Vermiform appendix (tissue), 1 donor: Measurements from ENCODE around the gene SSMEM1.

GRCh38 chr7:129095098-129095634 lies 40.3 kb upstream of the TNPO3 start:
- PRO-cap, result no peak

DNA sequence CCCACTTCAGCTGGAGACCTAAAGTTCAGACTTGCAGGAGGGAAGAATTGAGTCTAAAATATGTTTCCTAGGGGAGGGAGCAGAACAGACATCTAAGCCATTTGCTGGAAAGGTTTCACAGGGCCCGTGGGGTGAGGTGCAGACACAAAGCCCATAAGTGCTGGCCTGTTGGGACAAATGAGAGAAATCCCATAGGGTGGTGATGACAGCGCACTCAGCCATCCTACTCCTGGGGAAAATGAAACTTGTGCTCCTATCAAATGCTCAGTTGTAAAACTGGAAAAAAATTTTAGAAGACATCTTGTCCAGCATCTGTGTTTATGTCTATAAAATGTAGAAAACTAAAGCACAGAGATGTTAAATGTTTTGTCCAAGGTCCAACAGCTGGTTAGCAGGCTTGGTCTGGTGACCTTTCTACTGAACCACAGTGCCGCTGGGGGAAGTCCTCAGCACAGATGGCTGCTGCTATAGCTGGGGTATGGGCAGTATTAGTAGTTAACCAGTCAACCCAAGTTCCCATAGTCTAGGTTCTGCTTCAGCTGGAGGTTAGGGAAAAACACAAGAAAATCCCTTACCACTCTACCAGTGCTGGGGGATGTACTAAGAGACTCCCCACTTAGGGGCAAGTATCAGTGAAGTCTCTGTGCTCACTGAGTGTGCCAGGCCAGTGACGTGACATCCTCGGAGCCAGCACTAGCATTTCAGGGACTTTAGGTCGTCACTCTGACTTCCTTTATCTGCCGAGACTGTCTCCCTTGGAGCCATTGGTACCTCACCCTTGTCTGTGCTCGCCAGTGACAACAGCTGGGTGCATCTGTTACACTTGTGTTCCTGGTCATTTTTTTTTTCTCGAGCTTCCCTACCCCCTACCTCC lies 1.8 kb downstream of the TSPAN33 start:
- PRO-cap, result unidirectional peak, plus-strand start at position 721 of the sequence

DNA sequence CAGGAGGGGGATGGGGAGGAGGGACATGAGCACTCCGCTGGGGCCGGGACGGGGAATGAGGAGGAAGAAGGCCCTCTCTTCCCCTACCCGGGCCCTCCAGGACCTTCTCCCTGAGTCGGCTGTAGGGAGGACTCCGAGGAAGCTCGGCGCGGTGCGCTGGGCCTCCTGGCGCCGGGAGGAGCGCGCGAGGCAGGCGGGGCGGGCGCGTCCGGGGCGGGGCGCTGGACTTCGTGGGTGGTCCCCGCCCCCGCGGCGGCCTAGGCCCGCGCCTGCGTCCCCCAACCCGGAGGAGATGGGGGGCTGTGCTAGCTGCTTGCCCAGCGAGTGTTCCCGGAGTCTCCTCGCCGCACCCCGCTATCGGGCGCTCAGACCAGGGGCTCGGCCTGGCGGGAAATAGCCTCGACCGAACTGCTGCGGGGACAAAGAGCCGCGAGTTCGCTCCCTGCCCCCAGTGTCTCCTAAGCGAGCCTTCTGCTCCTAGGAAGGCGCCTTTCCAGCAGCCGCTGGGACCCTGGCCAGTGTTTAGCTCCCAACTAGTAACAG lies 19.2 kb upstream of the SMO start:
- PRO-cap, result bidirectional peak, plus-strand start at position 281 of the sequence, minus-strand start at position 120 of the sequence

DNA sequence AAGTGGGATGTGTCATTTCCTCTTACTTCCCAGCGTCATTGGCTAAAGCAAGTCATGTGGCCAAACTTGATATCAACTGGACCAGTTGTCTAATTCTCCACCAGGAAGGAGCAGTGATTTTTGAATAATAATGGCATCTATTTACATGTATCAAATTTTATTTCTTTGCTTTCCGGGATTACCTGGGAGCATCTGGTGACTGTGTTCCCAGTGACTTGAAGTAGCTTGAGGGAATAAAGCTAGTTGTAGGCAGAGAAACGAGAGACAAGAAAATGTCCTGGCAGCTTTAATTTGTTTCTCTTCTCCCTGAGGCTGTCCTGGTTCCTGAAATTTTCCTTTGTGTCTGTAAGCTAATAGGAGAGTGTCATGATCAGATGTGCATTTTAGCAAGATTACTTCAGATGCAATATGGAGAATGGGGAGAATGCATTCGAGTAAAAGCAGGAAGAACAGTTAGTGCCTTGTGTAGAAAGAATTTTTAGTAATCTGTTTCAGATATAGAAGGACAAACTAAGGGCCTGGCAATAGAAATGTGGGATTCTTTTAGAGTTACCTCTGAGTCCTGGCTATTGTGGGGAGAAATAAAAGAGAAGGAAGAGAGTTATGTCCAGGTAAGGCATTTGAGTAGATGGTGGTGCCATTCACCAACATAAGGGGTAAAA lies 38.6 kb downstream of the AHCYL2 start:
- PRO-cap, result no peak

DNA sequence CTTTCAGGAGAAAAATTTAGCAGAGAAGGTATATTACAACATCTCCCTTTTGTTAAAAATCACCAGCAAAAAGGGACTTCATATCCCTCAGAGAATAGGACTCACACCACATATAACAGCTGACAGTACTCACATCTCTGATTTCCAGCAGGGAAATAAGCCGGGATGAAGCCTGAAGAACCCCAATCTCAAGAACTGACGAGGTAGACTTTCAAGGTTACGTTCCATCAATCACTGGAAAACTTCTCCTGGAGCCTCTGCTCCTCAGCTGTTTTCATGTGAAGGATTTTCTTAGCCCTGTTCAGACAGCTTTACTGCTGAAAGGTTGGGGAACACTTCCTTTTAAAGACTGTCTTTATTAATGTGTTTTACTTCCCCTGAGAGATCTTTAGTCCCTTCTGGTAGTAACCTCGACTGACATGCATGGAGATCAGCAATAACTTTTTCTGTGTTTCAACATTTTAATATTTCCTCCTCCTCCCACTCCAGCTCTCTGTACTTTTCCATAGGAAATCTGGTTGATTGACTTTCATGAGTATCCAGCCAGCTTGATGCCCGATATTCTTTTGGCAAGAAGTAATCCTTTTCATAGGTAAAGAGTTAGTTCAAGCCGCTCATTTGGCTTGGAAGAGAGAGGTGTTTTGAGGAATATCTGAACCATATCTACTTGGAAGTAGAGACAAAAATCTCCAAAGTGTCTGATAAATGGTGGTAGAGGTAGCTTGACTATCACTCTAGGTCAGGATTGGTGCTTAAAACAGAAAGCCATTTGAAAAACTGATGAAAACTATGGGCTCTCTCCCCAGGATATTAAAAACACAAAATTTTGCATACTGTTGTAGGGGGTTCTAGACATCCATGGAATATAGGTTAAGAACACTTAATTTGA lies 62.7 kb upstream of the STRIP2 start:
- PRO-cap, result unidirectional peak, minus-strand start at position 419 of the sequence

GRCh38 chr7:129617365-129618242 lies 6.1 kb downstream of the NRF1 start:
- PRO-cap, result no peak

GRCh38 chr7:129640275-129640607 lies 28.7 kb downstream of the NRF1 start:
- PRO-cap, result no peak

- PRO-cap, result no peak
Measured at GRCh38 chr7:129826204-129826591, 126.6 kb downstream of the UBE2H start.

DNA sequence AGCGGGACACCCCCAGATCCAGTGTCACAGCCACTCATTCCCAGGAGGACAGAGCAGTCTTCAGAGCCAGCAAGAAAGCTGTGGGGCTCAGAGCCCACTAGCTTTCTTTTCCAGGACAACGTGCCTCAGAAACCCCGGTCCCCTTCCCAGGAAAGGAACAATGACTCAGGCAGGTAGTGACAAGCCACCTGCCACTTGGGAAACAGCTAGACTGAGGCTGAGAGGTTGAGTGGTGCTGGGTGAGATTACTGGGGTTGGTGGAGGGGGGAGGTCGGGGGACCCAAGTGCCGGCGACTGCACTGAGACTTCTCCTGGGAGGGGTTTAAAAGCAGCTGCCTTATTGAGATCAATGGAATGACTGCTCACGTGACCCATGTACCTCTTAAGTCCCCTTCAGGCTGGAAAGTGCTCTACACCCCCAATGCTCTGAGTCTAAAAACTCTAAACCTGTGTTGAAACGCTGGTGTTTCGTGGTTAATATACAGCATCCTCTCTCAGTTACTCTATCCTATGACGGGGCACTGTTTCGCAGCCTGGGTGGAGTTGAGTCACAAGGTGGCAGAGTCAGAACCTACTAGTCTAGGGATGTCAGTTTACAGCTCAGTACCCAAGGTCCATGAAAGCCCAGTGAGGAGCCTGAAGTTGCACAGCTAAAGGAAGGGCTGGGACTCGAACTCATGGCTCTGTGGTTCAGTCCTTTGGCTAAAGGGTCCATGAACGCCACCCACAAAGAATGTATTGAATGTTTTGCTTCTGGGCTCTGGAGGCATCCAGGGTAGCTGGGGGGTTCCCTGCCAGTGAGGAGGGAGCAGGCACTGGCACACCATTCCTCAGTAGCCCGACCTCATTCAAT lies 123.4 kb downstream of the UBE2H start:
- PRO-cap, result no peak

DNA sequence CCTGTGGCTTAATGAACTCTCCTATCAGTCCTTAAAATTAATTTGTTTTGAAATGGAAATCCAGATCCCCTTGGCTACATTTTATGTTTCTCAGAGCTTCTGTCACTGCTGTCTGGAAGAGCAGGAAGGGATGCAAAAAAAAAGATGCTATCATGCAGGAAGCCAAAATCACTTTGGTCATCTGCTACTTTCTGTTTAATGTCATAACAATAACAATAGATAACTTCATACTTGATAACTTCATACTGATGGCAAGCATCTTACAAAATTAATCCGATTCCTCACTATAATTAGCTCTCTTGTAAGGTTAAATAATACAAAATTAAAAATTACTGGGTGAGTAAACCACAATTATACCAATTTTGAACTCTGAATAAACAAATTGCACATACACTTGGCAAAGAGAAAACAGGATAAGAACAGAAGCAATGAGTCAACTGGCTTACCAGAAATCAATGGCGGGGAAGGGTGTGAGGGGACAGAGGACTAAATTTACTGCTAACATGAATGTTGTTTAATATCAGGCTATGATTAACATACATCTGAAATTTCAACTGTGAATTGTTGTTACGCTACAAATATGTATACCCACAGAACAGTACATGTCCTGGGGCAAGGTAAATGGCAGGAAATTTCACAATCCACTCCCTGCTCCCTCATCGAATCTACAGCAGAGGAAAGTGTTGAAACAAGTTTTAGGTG lies 99.3 kb downstream of the UBE2H start:
- PRO-cap, result unidirectional peak, plus-strand start at position 455 of the sequence

- PRO-cap, result no peak
Measured at GRCh38 chr7:130084354-130084888, 14.1 kb downstream of the KLHDC10 start.

GRCh38 chr7:130133370-130134518 lies 63.4 kb downstream of the KLHDC10 start:
- PRO-cap, result no peak

DNA sequence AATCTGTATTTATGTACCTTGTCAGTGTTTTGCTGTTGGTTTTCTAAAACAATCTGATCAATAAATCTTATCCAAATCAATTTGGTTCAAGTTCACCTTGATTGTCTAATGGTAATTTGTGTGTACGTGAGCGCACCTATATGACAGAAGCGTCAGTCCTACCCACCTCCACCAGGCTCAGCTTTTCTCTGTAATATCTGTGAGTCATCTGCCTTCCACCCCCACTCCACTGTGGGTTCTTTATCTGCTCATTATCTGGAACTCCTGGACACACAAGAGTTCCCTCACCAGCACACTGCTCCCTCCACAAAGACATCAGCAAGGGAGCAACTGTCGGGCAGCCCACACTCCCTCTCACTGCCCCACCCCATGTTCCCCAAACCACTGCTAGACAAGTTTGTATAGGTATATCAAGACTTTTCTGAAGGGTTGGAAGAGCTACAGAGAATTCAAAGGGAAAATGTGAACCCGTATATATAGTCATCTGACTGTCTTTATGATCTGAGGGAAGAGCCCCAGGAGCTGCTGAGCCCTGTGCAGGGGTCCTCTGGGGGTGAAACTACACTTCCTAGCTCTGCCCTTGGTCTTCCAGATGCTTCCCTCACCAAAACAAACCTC lies 65.4 kb downstream of the KLHDC10 start:
- PRO-cap, result no peak

DNA sequence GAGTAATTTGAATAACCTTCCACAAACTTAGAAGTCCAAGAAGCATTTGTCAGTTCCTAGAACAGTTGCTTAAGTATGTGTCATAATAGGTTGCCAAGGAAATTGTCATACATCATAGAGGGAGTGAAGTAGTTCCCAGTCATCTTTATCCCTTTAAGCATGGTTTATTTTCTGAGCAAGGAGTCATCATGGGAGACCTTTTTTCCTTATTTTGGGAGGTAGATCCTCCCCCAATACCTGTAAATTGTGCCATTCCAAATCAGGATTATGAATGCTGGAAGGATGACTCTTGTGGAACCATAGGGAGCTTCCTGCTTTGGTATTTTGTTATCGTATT lies at the start of gene SSMEM1:
TSS of gene SSMEM1 (plus strand) at position 138 of the 337 bp plus-strand sequence.
- PRO-cap, result no peak

- PRO-cap, result no peak
Measured at GRCh38 chr7:130363294-130363862, 16.9 kb upstream of the CPA1 start.

- PRO-cap, result no peak
Measured at GRCh38 chr7:130385335-130386117, 5.2 kb downstream of the CPA1 start.

DNA sequence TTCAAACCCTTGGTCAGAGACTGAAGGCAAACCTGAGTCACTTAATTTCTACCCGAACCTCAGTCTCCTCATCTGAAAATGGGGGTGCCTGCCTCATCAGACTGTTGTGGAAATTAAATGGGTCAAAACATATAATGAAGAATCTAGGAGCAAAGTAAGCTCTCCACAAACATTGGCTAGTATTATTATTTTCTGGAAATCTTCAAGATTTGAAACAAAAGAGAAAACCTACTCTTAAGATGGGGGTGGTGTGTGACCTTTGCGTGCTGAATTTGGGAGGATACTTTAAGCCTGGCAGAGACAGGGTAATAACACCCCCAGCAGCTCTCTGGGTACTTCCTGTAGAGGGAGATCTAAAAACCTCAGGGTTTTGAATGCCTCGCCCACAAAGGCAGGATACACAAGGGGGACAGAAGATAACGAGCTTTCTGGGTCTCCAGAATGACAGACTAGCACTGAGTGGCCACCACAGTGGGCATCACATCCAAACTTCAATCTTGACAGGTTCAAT lies 14.0 kb downstream of the CPA1 start:
- PRO-cap, result no peak

DNA sequence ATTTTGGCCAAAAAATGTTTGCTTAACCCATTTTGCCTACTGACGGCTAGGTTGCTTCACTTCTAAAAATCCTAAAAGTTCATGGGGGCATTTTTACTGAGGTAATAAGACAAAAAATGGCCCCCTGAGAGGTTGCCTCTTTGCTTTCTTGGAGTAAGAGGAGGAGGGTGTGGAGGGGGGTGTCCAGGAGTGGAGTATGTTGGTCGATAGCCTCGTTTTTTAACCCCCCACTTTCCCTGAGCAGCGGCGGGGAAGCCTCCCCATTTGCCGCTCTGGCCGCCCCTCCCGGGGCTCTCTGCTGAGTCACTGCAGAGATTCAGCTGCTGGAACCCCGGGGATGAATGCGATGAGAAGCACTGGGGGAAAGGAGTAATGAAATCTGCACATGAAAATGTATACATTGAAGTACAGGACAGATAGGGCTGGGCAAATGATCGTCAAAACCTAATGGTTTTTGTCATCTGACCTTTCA lies 1.6 kb downstream of the MEST start:
- PRO-cap, result no peak

DNA sequence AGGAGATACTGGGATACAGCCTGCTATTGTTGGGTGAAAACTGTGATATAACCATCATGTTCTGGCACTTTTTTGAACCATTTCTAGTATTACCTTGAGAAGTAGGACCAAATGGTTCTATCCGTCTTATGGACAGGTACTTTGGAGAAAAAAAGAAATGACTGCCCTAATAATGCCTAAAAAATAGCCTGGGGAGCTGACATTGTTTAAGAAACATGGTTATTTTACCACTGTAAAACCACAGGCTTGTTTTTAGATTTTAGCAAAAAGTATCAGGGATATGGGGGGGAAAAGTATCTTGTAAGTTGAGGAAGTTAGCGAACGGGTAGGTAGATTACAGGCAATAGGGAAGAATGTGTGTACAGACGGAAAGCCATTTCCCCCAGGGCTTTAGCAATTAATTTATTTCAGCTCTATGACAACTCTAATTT lies 2.0 kb downstream of the MEST start:
- PRO-cap, result no peak

DNA sequence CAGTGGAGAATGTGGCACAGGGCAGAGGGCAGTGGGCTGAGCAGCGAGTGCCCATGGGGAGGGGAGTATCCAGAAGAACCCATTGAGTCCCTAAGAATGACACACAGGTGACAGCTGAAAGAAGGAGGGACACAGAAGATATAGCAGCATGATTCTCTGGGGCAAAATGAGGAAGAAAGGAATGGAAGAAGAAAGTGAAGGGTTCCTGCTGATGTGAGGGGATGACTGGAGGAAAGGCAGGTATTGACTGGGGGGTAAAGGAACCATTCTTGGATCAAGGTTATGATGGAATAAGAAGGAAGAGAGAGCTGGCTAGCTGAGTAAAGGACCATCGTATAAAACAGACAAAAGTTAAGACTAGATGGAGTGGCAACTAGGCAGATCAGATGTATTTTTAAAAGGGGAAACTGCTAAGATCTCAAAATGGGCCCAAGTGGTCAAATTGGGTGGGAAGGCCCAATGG lies 25.1 kb downstream of the MEST start:
- PRO-cap, result no peak